Neural progenitor cell (in vitro differentiated cells): ENCODE measurements around a stretch of chr5.

DNA sequence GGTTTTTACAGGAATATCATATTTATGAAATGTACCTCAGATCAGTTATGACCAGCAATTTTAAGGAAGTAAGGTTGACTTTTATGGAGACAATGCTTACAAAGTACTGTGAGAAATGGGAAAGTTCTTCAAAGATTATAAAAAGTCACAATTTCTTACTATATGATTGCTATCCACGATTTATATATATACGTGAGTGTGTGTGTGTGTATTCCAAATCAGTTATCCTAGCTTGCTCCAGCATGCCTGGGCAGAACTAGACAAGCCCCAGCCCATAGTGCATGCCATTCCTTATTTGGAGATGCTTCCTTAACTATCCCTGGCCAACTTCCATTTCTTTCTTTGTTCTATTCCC, 77.4 kb upstream of the PLEKHG4B start:
- RAMPAGE, long total RNA = no peak

DNA sequence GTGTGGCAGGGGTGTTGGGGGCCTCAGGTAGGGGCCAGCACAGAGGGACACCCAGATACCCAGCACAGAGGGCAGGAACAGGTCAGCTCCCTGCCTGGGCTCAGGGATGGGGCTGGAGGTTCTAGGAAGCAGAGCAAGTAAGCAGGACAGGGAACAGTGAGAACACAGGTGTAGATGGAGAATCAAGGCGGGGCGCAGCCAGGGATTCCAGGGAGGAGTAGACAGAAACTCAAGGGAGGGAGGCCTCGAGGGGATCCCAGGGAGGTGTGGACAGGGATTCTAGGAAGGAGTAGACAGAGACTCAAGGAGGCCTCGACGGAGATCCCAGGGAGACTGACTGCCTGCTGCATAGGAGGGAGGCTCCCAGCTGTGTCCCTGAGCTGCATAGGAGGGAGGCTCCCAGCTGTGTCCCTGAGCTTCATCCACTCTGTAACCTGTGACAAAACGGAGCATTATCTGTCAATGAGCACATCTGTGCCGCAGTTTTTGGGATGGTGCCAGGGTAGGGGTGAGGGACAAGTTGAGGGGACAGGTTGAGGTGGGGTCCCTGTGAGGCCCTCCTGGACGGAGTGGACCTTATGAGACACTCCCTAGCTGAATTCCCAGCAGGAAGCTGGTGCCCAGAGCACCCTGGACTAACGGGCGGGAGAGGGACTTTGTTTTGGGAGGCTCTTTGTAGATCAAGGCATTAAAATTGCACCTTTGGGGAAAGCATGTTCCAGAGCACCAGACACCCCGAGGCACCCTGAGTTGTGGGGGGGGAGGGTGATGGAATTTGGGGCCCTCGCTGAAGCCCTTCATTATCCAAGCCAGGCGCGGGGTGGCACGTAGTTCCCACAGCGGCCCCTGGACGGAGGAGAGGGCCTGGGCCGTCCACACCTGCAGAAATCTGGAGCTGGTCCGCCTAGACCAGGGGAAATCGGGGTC, 829 bp upstream of the PLEKHG4B start:
- RAMPAGE, long total RNA = no peak

DNA sequence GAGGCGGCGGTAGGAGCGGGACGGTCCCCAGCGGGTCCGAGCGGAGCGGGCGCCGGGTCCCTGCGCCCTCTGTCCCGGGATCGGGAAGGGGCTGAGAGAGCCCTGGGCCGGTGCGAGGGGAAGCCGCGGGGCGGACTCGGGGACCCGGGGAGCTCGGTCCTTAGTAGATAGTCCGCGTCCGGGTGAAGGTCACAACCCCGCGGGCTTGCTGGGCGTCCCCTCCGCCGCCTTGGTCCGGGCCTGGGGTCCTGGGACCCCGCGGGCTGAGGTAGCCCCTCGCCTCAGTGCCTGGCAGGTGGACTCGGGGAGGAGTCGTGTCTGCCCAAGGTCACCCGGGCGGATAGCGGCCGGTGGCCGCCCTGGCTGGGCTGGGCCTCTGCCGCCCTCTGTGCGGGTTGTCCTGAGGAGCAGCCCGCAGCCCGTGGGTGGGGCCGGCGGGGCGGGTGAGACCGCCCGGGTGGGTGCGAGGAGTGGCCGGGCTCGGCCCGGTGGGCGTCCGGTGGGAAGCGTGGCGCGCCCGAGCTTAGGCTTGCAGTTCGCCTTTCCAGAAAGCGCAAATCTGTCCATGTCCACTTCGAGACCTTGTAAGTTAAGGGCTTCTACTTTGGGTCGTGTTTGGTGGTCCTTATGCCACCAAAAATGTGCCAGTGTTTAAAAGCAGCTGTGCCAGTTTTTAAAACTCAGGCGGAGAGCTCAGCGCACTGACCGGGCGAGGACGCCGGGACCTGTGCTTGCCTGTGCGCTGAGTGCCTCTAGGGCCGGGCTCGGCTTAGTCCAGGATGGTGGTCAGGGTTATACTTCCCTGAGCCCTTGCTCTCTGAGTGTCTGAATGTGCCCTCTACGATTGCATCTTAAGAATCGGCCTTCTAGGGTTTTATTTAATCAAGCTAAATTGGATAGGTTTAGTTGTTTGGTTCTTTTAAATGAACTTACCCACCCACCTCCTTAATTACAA, 617 bp downstream of the SDHA start:
- RAMPAGE, long total RNA = no peak

- RAMPAGE, long total RNA = no peak
These were observed 17.0 kb downstream of the SDHA start for GRCh38 chr5:235098-235578.

GRCh38 chr5:252451-253304, 18.8 kb upstream of the PDCD6 start:
- RAMPAGE, long total RNA = no peak

DNA sequence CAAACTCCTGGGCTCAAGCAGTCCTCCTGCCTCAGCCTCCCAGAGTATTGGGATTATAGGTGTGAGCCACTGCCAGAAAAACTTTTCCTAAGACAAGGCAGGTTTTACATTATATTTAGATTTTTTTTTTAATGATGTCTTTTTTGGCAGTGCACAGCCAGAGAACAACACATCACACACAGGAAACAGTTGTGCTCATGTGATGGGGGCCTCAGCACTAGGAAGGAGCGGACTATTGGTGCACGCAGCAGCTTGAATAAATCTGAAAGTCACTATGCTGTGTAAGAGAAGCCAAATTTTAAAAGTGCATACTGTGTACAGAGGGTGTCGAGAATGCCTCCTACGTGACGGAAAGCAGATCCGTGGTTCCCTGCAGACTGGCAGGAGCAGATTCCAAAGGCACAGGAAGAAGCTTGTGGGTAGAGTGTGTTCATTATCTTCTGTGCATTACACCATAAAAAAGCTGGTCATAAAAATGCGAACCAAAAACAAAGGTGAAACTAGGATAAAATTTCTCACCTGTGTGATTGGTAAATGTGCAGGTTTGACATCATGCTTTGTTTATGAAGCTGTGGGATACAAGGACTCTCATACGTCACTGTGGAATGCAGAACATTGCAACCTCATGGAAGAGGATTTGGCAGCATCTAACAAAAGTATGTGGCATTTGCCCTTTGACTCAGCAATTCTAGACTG, 8.1 kb upstream of the PDCD6 start:
- RAMPAGE, long total RNA = no peak

GRCh38 chr5:343445-344471, 22.2 kb downstream of the AHRR start:
- RAMPAGE, long total RNA = no peak

- RAMPAGE, long total RNA = no peak
These were observed 24.2 kb downstream of the AHRR start for GRCh38 chr5:345648-346228.

DNA sequence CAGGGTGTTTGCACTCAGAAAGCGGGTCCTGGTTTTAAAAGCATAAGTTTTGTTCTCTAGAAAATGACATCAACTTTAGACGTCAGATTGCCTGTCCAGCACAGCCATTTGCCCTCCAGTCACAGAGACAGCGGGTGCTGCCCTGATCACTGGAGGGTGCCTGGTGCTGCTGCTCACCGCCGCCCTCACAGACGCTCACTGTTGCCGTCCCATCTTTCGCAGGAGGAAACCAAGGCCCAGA, 43.7 kb upstream of the EXOC3 start:
- RAMPAGE, long total RNA = no peak

- RAMPAGE, long total RNA = no peak
These were observed 1.7 kb downstream of the EXOC3 start for GRCh38 chr5:444629-445201.

GRCh38 chr5:456723-457227, 13.8 kb downstream of the EXOC3 start:
- RAMPAGE, long total RNA = no peak

GRCh38 chr5:472028-472872, 29.3 kb downstream of the EXOC3 start:
- RAMPAGE, long total RNA = no peak

DNA sequence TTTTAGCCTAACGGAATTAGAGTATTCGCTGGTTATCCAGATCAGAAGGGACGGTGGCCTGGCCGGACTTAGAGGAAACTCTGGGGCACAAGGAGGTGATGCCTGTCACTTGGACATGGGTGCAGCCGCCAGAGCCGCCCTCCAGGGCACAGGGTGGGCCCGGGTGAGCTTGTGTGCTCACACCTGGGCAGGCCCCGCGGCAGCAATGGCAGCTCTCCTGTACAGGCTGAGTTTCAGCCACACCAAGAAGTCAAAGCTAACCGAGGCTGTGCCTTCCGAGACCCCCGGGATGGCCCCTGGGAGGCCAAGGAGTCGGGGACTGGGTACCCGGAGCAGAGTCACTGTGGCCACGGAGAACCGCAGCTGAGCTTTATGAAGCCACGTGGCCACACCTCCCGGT, 37.4 kb downstream of the EXOC3 start:
- RAMPAGE, long total RNA = no peak

DNA sequence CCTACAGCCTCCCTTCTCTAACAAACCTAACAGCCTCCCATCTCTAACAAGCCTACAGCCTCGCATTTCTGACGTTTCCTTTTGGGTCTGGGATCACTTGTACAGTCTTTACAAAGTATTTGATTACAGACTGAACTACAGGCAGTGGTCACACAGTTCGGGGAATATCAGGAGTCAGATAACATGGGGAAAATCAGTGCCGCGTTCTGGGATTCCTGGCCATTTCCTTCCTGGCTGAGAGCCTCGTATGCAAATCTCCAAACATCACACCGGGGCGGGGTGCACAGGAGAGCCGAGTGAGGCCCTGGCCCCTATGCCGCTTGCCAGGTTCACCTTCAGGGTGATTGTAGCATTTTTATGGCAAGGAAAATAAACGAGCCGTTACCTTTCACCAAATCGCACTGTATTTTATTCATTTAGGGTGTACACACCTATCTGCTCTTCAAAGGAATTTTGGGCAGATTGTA, 29.6 kb upstream of the SLC9A3 start:
- RAMPAGE, long total RNA = no peak

- RAMPAGE, long total RNA = no peak
These were observed 22.0 kb downstream of the TPPP start for GRCh38 chr5:670881-671896.

DNA sequence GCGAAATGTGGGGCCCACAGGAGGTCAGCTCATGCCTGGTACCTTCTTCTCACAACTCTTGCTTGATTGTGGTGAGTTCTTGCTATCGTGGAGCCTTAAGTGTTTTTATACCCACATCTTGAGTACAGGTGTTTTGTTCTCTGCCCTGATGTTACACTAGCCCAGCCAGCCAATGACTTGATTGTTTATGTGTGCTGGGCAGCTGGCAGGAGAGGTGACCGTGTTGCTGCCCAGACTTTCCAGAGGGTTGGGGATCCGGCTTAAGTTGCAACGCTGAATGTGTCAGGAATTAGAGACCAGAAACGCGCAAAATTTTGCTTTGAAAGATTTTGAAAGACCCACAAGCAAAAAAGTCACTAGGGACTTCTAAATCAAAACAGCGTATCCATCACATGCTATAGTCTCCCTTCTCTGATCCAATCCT, 24.0 kb upstream of the TPPP start:
- RAMPAGE, long total RNA = no peak

- RAMPAGE, long total RNA = no peak
These were observed 16.9 kb upstream of the ZDHHC11B start for GRCh38 chr5:801545-801799.

GRCh38 chr5:912100-913363, 19.8 kb downstream of the TRIP13 start:
- RAMPAGE, long total RNA = no peak

GRCh38 chr5:958544-959545, 49.8 kb upstream of the NKD2 start:
- RAMPAGE, long total RNA = no peak

- RAMPAGE, long total RNA = no peak
These were observed 40.7 kb downstream of the NKD2 start for GRCh38 chr5:1049082-1049879.